A549 (cell line): ENCODE measurements around the gene ULK4.

GRCh38 chr3:38253822-38254596 is 11.6 kb upstream of the SLC22A13 start:
- PRO-cap, result no peak
CAGE:
- cytosol, long polyA plus RNA, result no peak
- long polyA plus RNA, result no peak
- nucleus, long polyA plus RNA, result start-site peak on the plus strand at chr3:38254141-38254266, 89 and 260 reads in 2 replicates; start-site peak on the plus strand at chr3:38254361-38254442, 99 and 91 reads in 2 replicates

- PRO-cap, result unidirectional peak, minus-strand start at chr3:38347765
CAGE:
- cytosol, long polyA plus RNA, result no peak
- long polyA plus RNA, result no peak
- nucleus, long polyA plus RNA, result no peak
Observed at GRCh38 chr3:38347398-38347878, 853 bp downstream of the XYLB start.

DNA sequence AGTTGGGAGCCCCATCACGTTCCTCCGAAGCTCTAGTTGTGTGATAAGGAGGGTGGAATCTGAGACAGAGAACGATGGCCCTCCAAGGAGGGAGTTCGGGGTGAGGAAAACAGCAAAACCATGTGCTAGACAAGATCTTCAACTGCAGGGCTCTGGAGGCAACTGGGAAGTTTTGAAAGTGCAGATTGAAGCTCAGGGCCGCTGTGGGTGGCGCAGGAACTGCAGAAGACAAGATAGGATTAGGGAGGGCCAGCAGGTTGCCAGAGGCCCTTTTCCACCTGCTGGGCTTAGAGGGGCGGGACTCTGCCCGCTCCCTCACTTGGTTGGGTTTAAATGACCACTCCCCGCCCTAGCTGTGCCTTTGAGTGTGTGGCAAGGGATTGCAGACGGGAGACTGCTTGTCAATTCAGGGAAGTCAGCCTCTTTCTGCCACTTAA is 665 bp upstream of the ACVR2B start:
- PRO-cap, result no peak
CAGE:
- cytosol, long polyA plus RNA, result no peak
- long polyA plus RNA, result no peak
- nucleus, long polyA plus RNA, result no peak

GRCh38 chr3:38454122-38455018 is 680 bp downstream of the ACVR2B start:
- PRO-cap, result no peak
CAGE:
- cytosol, long polyA plus RNA, result no peak
- long polyA plus RNA, result no peak
- nucleus, long polyA plus RNA, result no peak

DNA sequence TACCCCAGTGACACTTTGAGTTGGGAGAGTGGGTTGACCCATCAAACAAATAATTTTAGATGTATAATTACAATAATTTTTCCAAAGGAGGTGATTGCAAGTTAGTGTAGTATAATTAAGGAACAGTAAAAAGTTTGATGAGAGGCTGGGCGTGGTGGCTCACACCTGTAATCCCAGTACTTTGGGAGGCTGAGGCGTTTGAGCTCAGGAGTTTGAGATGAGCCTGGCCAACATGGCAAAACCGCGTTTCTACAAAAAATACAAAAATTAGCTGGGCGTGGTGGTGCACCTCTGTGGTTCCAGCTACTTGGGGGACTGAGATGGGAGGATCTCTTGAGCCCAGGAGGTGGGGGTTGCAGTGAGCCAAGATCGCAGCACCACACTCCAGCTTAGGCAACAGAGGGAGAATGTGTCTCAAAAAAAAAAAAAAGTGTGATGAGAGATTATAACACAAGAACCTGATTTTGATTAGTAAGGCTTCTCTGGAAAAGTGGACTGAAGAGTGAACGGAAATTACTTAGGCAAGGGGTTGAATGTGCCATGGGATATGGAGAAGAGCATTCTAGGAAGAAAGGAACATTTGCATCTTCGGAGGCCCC is 2.1 kb downstream of the EXOG start:
- PRO-cap, result no peak
CAGE:
- cytosol, long polyA plus RNA, result no peak
- long polyA plus RNA, result no peak
- nucleus, long polyA plus RNA, result no peak

DNA sequence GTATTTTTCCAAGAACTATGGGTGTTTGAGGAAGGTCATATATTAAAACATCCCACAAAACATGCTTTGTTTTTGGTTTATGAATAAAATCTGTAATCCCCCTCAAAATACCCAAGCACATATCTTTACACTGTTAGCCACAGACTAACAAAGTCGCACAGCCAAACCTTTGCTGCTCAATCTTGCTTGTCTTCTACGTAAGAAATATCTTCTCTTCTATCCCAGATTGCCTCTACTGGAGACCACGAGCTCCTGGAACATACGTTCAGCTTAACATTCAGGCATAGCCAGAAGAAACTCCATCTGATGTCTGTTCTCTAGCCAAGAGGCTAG is 181 bp downstream of the SCN10A start:
- PRO-cap, result no peak
CAGE:
- cytosol, long polyA plus RNA, result no peak
- long polyA plus RNA, result no peak
- nucleus, long polyA plus RNA, result no peak

DNA sequence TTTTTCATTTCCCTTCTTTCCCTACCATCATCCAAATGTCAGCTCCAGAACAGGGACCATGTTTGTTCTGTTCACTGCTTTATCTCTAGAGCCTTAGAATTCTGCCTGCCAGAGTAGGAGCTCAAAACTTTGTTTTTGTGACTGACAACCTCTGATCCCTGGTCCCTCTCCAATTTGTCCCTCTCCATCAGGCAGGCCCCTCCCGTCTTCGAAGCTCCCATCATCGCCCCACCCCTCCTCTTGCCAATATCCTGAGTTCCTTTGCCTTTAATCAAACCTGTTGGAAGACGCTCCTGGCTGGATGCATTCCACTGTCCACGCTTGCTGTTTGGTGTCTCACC is 1.3 kb downstream of the GORASP1 start:
- PRO-cap, result no peak
CAGE:
- cytosol, long polyA plus RNA, result no peak
- long polyA plus RNA, result no peak
- nucleus, long polyA plus RNA, result no peak

- PRO-cap, result bidirectional peak, plus-strand start at chr3:39384455, minus-strand start at chr3:39384265
CAGE:
- cytosol, long polyA plus RNA, result no peak
- long polyA plus RNA, result no peak
- nucleus, long polyA plus RNA, result no peak
Observed at GRCh38 chr3:39384166-39384822, 1.1 kb downstream of the SLC25A38 start.

- PRO-cap, result no peak
CAGE:
- cytosol, long polyA plus RNA, result no peak
- long polyA plus RNA, result no peak
- nucleus, long polyA plus RNA, result no peak
Observed at GRCh38 chr3:39781485-39782028, 27.9 kb upstream of the MYRIP start.

- PRO-cap, result bidirectional peak, plus-strand start at chr3:40453460, minus-strand start at chr3:40453174
CAGE:
- cytosol, long polyA plus RNA, result no peak
- long polyA plus RNA, result no peak
- nucleus, long polyA plus RNA, result no peak
Observed at GRCh38 chr3:40452314-40453589, 4.4 kb upstream of the RPL14 start.

GRCh38 chr3:40463603-40464230 is 6.6 kb downstream of the RPL14 start:
- PRO-cap, result no peak
CAGE:
- cytosol, long polyA plus RNA, result no peak
- long polyA plus RNA, result no peak
- nucleus, long polyA plus RNA, result no peak

DNA sequence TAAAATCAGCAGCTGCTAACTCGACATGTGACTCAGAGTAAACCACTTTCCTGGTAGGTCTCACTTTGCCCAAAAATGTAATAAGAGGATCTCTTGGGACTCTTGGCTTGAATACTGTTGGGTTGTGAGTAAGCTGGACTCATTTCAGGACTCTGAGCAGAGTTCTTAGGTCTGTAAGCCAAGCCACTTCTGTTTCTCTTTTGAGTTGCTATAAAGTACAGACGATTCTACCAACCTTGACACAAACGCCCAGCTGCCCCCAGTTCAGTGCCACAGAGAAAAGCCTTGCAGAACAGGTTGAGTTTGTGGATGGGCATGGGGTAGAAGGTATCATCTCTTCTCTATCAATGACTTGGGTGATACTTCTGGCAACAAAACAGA is 241.2 kb downstream of the ZNF621 start:
- PRO-cap, result no peak
CAGE:
- cytosol, long polyA plus RNA, result no peak
- long polyA plus RNA, result no peak
- nucleus, long polyA plus RNA, result no peak

DNA sequence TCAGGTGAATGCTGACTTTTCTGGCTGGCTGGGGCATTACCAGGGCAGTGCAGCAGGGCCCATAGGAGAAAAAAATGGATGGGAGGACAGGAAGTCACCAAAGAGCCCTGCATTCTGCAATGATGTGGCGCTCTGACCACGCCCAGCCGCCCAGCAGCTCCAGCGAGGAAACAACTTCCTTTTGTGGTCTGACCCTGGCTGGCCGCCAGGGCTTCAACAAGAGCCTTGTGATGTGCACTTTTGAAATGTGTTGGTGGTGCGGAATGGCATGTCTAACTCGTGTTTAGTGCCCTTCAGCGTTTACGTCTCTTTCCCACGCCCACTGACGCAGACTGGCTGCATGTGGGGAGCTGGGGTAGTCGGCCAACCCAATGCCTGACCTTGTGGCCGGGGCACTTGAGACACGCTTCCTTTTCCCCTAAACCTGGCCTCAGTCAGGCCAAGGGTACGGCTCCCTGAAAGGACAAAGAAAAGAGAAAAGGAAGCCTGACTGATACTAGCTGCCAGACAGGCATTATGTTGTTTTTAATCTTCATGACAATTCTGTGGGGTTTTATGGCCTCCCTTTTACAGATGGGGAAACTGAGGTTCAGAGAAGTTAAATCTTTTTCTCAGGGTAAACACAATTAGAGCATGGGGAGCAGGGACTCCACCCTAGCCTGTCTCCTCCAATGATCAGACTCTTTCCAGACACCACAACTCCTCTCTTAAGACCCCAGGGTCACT is 81.8 kb upstream of the CTNNB1 start:
- PRO-cap, result no peak
CAGE:
- cytosol, long polyA plus RNA, result no peak
- long polyA plus RNA, result no peak
- nucleus, long polyA plus RNA, result no peak

GRCh38 chr3:41201699-41201967 is 2.3 kb downstream of the CTNNB1 start:
- PRO-cap, result no peak
CAGE:
- cytosol, long polyA plus RNA, result no peak
- long polyA plus RNA, result no peak
- nucleus, long polyA plus RNA, result no peak

- PRO-cap, result no peak
CAGE:
- cytosol, long polyA plus RNA, result no peak
- long polyA plus RNA, result no peak
- nucleus, long polyA plus RNA, result no peak
Observed at GRCh38 chr3:41235319-41235865, 36.1 kb downstream of the CTNNB1 start.

DNA sequence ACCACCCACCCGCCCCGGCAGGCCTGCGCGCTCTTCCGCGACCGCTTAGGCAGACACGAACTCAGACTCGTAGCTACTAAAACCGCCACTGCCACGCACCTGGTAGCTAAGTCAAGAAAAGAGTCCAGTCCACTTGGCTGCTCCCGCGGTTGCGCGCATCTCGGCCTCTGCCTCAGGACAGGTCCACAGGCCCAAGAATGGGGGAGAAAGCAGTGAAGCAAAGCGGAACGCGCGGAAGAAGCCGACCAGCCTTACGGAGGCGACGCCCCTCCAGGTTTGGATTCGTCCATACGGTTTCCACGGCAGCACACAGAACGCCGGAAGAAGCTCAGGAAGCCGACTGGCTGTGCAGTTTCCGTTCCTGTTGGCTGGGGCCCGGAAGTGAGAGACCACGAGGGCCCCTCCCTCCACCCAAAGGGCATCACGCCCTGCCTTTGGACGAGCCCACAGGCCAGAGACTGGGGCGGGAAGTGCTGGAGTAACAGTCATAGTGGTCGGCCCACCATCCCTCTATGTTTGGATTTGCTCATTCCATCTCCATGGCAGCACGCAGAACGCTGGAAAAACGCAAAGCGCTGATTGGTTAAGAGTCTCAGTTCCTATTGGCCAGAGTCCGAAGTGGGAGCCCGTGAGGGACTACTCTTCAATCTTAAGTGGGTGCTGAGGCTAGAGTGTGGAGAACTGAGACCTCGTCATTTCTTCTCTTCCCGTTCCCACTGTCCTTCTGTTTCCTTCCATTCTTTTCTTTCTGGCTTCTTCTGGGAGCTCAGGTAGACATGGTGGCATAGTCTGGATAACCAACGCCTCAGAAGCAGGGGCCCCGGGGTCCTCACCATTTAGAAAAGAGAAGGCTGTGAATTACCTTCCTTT is at the start of gene ULK4:
TSS of gene ULK4 (minus strand) at position 187 of the 870 bp plus-strand sequence.
- PRO-cap, result no peak
CAGE:
- cytosol, long polyA plus RNA, result no peak
- long polyA plus RNA, result no peak
- nucleus, long polyA plus RNA, result no peak

DNA sequence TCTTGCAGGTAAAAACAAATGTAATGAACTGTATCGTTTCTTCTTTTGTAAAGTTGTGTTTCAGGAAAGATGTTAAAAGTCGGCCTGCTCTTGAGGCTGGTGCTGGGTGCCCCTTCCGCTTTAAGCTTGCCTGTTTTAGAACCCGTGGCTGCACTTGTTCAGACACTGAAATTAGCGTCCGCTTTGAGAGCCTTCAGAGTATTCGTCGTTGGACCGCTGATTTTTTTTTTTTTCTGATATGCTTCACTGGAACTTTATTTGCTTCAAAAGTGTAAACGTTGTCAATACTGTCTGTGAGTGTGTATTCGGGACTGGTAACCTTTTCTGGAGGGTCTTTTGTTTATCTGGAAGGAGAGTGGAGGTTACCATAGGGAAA is 52.7 kb upstream of the ULK4 start:
- PRO-cap, result no peak
CAGE:
- cytosol, long polyA plus RNA, result no peak
- long polyA plus RNA, result no peak
- nucleus, long polyA plus RNA, result no peak

DNA sequence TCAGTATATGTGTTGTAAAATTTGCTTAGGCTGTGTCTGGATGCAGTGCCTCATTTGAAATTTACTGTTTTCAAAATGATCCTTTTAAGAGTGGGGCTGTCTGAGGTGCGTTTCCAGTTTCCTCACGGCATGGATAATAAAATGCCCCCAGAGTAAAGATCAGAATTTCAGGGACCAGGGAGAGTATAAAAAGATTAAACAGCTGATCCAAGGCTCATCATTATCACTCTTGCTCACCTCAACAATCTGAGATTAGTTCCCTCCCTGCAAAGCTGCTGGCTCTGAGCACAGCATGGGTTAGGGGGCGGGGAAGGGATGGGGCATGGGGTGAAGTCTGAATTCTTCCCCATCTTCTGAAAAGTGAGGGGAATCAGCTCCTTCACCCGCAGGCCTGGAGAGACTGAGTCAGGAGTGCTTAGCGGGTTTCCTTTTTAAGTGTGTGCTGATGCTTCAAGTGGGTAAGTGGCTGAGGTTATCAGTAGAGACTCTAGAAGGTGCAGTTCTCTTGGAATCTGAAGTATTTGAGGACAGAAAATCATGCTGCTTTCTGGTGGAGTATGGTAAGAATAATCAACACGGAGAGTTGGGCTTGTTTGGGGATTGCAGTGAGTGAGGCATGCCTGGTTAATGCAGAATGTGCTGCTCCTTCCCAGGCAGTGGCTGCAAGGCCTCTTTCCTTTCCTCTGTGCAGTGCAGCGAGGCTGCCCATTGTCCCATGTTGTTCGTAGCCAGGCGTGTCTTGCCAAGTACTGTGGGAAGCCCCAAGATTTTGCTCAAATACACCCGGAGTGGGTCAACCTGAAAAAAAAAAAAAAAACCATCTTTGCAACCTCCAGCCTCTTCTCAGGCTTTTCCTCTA is 59.2 kb upstream of the TRAK1 start:
- PRO-cap, result no peak
CAGE:
- cytosol, long polyA plus RNA, result no peak
- long polyA plus RNA, result no peak
- nucleus, long polyA plus RNA, result no peak

- PRO-cap, result no peak
CAGE:
- cytosol, long polyA plus RNA, result no peak
- long polyA plus RNA, result no peak
- nucleus, long polyA plus RNA, result no peak
Observed at GRCh38 chr3:42057562-42058027, 33.6 kb upstream of the TRAK1 start.

DNA sequence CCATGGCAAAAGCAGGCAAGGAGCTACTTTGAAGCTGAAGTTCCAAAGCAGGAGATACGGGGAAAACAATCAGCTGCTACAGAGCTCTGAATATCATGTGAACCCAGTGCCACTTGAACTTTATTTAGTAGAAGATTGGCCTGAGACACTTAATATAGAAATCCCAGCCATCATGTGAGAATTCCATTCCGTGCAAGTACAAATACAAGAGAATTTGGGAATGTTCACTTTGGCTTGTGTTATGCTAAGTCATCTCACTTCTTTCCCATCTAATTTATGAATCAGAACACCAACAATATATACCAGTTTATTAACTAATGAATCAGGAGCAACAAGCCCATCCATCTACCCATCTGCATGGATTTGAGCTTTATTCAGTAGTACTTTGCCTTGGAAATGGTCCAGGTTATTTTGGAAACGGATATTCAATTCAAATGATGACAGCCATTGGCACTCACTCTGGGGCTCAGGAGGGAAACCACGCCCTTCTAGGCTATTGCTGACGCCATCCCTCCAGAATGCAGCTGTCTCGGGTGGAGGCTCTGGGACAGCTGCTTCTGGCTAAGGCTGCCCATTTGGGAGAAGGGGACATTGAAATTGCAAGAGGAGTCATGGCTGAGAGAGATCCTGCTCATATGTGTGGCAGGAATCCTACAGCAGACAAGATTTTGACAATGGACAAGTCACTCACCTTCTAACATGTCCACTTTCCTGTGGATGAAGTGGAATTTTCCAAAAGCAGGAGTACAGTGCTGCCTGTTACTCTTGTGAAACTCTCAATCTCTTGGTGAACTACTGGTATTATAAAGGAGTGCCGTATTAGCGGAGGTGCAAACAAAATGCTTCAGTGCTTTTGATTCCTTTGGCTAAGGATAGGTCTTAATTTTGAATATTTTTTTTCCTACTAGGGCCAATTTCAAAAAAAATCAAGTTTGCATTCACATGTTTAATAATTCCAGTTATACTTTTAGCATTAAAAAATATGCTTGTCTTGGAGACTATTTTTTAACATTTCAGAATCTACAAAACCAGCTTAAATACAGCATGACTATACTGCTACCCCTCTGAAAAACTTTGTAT is 29.4 kb upstream of the TRAK1 start:
- PRO-cap, result no peak
CAGE:
- cytosol, long polyA plus RNA, result no peak
- long polyA plus RNA, result no peak
- nucleus, long polyA plus RNA, result no peak